H4 (cell line): Measurements from ENCODE around the gene ZRANB2.

DNA sequence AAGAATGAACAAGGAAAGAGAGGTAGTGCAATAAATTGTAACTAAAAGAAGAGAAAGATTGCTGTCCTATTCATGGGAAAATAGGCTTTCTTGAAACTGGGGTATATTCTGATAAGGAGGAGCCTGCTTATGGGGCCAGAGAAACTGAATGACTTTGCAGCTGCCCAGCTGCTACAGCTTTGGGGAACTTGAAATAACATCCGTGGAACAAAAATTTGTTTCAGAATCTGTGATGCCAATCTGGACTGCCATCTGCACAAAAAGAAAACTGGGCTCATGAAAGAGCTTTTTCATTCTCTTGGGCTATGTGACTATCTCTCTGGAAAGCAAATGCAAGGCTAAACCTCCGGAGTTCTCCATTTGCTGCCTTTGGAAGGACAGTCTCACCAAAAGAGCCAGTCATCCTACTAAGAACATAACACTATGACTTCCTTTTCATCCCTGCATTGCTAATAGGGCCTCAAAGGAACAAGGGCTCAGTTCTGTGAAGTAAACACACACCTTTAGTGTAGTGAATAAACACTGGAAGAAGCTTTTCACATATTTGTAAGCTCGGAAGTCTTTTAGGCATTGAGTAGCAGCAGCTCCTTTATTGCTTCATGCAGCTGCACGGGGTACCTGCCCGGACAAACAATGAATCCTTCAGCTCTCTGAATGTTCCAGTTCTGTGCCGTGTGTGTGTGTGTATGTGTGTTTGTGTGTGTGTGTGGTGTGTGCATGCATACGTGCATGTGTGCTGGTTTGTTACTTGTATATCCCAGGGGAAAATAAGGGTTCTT lies 255.6 kb upstream of the SGIP1 start:
- RAMPAGE, long total RNA: no peak

DNA sequence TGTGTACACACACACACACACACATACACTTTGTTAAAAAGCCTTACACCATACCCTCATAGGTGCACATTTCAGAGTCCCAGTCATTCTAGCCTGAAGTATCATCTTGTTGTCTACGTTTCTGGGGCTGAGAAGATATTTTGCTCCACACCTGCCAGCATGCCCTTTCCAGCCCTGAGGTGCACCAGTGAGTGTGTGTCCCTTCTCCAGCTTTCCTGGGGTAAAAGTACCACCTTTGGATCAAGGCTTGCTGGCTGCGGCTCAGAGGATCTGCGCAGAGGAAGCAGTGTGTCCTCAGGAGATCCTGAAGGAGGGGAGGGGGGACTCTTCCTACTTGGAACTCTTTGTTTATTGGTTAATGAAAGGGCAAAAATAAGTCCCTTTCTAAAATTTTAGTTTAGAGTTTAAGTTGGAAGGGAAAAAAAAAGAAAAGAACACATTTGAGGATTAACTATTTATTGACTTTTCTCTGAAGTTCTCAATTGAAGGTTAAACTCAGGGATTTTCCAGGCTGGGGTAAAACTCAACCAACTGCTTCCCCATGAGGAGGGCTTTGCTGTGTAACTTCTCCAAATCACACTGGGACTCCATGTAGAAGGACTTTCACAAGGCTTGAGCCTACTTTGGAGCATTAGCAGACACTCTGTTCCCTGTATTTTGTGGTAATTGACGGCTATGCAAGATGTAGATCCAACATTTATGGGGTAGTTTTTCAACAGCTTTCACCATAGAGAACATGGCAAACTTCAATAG lies 200.3 kb upstream of the SGIP1 start:
- RAMPAGE, long total RNA: no peak

DNA sequence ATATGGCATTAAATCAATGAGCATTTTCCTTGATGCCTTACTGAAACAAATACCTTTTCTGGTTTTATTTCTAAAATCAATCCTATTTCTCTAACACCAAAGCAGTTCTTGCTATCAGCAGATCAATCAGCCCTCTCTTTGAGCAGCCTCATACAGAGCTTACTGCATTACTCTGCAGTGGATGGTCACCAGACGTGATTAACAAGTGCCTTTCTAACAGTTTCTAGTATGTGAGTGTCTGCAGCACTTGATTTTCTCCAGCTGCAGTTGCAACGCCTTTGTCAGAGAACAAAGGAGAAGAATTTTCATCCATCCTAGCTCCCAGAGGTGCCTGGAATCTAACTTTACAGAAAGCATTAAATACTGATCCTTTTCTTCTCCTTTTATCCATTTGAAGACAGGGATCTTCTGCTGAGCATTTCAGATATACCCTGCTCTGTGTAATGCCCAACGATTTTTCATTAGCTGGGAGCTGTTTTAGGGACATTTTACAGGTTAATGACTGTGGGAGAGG lies 177.3 kb upstream of the SGIP1 start:
- RAMPAGE, long total RNA: no peak

- RAMPAGE, long total RNA: no peak
These were observed 159.3 kb upstream of the SGIP1 start for GRCh38 chr1:66374442-66375267.

DNA sequence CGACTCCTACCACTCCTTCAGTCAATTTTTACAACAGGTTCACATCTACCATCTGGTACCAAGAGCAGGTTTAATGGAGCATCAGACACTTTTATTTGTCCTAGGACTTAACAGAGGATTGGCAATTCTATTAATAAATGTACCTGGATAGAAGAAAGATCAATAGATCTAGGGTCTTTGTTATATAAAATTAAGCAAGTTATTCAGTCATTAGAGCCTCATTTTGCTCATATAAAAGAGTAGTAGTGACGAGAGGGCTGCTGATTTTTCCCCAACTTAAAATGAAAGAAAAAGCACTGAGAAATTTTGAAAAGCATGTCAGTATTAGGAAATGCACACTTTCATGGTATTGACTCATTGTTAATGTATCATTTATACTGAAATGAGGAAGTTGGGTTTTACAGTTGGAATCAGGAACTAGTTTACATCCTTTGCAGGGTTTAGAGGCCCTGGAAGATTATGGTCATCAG lies 95.1 kb upstream of the SGIP1 start:
- RAMPAGE, long total RNA: no peak

DNA sequence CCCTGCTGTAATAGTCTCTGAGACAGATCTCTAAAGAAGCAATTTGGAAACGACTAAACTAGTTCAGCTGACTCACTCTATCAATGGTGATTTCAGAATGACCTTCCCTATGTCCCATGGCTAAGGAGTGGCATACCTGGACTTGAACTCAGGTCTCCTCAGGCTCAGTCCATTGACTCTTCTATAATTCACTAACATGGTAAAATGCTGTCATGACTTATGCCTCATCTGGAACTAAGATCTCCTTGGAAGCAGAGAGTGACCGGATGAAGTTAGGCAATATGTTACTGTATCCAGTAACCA lies 30.1 kb downstream of the SGIP1 start:
- RAMPAGE, long total RNA: no peak

DNA sequence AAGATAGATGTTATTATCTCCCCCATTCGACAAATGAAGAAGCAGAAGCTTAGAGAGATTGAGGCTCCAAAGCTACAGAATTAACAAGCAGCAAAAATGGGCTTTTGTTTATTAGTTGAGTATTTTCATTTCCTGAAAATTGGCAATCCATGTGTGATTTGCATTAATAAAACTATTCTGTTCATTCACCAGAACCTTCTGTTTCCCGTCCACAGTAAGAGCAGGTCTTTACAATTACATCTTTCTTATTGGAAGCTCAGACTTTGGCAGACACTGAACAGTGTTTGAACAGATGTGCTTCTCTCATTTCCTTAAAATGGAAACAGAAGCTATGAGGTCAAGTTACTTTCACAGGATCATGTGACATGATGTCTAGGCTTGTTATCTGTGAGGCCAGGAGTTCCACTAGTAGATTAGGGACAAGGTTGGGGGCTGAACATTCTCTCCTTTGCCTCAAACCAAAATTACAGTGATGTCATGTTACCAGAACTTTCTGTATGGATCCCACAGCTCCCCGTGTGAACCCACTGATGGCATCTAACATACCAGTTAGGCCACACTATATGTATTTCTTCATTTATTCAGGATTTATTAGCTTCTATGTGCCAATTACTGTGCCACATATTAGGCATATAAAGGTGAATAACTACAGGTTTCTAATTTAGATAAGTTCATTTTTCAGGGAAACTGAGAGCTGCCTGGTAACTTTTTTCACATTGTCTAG lies 5.9 kb downstream of the DYNLT5 start:
- RAMPAGE, long total RNA: no peak

DNA sequence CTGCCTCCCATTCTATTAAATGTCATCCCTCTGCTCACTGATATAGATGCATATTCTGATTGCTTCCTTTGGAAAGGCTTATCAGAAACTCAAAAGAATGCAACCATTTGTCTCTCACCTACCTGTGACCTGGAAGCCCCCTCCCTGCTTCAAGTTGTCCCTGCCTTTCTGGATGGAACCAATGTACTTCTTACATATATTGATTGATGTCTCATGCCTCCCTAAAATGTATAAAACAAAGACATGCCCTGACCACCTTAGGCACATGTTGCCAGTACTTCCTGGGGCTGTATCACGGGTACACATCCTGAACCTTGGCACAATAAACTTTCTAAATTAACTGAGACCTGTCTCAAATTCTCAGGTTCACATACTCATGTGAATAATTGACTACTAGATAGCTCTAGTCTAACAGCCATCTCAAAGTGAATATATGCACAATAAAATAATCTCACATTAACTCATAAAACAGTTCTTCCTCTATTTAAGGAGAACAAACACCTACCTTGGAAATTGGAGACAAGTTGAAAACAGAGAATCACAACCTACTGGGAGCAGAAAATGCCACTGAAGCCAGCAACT lies 5.7 kb downstream of the DNAI4 start:
- RAMPAGE, long total RNA: no peak

DNA sequence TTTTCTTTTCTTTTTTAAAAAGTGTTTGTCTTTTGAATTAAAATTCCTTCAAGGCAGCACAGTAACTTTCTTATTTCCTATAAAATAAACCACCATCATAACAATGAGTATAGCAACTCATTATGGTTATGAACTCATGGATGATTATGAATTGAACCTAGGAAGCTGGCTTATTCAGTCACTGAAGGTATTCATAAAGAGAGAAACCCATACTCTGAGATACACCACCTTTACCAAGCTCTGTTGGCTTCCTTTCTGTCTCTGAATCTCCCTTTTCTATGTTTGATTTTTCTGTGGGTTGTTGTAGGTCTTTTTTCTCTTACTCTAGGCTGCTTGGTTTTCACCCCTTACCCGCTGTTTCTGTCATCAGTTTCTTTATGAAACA lies 25.2 kb downstream of the IL12RB2 start:
- RAMPAGE, long total RNA: no peak

DNA sequence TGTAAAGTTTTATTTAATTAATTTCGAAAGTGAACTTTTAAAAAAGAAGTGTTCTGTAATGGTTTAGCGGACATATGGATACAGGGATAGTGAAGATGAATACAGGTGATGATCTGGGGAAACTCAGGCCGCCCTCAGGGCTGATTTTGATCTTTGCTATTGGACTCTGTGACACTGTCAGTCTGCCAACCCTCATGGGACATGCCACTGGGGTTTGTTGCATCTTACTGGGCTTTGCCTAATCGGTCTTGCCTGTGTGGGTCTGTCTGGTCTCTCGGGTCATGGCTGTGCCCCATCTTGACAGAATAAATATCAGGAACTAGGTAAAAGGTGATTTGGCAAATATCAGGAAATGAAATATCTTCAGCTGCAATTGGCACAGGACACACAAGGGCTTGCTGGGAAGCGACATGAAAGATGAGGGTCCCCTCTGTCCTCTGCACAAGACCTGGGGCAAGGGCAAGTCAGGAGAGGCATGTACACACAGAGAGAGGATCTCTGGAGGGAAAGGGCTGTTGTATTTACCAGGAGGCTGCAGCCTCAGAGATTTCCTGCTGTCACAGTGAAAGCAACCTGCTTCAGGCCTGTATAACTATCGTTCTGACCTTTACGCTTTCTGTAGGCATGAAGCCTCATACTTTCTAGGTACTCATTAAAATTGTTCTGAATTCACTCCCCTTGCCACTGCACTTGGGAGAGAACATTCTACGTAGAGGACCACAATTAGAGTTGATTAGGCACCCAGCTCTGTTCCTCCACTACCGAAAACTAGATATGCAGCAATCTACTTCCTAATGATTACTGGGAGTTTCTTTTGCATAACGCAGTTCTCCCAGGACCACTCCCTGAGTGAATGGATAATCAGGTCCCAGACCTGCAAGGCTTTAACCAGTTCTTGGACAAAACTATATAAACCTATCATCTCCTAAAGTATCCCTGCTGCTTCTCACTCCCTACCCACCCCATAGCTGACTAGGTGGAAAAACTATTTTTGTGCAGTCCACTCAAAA lies 51.9 kb upstream of the GADD45A start:
- RAMPAGE, long total RNA: no peak

GRCh38 chr1:67635367-67635950 lies 49.5 kb upstream of the GADD45A start:
- RAMPAGE, long total RNA: no peak

DNA sequence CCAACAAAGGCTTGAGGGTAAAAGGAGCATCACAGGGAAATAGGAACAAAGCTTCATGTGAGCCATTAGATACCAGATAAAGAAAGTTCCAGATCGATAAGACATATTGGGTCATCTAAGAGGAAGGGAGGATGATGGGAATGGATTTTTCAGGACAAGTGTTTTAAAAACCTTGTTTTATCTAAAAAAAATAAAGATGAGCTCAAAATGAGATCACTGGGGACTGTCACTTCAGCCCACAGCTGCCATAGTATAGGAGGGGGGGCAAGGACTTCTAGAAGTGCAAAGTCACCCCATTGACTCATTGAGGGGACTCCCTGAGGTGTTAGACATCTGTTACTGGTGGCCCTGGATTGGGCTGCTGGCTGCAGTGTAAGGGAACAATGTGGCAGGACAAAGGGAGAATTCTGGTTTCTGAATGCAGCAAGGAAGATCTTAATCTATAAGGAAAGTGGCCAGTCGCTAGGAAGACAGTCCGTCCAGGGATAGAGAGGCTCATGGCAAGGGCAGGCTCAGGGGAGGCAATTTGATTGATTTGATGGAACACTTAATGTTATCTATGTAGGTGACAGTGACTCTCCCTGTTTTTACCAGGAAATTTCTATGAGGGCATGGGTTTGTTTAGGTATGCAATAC lies 38.3 kb upstream of the GADD45A start:
- RAMPAGE, long total RNA: no peak

- RAMPAGE, long total RNA: no peak
These were observed 5.7 kb downstream of the GADD45A start for GRCh38 chr1:67690295-67691570.

- RAMPAGE, long total RNA: no peak
These were observed 21.2 kb downstream of the GADD45A start for GRCh38 chr1:67706205-67706697.

DNA sequence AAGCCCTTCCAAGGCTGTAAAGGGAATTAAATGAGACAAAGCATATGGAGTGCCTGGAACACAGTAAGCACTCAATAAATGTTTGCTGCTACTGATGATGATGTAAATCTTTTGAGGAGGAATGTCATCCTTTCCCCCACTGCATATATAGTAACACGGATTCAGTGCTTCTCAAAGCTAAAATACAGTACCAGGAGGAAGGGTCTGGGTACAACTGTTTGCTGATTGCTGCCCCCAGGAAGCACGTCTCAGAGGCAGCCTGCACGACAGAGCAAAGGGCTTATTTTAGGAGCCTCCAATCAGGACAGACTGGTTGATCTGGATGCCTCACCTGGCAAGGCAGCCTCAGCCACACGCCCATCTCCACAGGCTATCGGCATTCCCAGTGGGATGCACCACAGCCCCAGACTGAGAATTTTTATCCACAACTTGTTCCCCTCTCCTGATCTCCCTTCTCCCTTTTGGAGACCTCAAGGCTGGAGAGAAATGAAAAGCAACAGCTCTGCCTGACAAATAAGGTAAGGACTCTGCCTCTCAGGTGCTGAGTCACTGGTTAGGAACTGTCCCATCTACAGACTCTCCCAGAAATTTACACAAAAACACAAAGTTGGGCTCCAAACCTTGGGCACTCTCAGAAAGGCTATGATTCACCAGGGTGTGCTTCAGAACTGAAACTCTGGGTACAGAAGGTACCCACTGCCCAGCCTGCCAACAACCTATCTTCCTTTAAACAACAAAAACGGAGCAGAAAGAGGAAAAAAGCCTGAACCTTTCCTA lies 64.5 kb downstream of the GADD45A start:
- RAMPAGE, long total RNA: no peak

- RAMPAGE, long total RNA: no peak
These were observed 41.6 kb downstream of the GNG12 start for GRCh38 chr1:67791262-67792425.

GRCh38 chr1:68213457-68214202 lies 18.7 kb downstream of the WLS start:
- RAMPAGE, long total RNA: no peak

DNA sequence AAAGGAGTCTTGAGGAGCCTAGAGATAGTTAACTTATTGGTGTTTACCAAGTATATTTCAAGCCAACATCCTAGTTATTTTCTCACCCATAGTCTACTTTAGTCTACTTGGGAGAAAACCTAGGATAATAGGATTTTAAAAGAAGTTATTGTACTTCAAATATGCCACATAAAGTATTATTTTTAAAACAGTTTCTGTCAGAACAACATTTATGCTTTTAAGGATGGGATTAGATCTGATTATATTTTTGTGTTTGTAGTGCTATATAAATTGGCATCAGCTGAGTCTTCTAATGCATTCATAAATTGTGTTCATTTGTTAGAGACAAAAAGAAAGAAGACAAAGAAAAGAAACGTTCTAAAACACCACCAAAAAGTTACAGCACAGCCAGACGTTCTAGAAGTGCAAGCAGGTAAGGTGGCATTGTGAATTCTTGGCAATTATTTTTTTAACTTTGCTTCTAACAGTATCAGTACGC lies 25.4 kb downstream of the SRSF11 start:
- RAMPAGE, long total RNA: no peak

- RAMPAGE, long total RNA: no peak
These were observed 550 bp downstream of the PTGER3 start for GRCh38 chr1:71046932-71047600.

GRCh38 chr1:71080491-71081558 lies at the start of gene ZRANB2:
ZRANB2 (minus strand) TSS chr1:71081035.
- RAMPAGE, long total RNA: start-site peak on the minus strand at chr1:71081021-71081037, 64 reads